ENCODE measurements around a stretch of chr7.

DNA sequence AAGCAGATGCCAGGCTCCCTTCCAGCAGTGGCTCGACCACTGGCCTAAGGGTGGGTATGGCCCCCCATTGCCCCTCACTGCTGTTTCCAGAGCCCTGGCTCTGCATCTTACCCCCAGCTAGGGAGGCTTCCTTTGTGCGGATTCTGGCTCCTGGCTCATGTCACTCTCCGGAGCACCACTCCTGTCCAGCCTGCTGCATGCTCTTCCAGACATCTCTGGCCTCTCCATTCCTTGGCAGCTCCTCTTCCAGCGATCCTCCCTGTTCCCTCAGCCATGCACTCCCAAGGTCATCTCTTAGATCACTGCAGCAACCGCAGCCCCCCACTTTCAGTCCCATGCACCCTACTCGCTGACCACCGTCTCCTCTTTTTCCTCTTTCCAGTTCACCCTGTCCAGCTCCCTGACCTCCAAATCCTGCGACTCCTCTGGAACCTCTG lies 6.8 kb upstream of the SMARCD3 start:
- PRO-cap, 5 experiments, result no peak in any of the 5 experiments
- RAMPAGE, long total RNA, 2 experiments, result no peak in any of the 2 experiments
- RRBS, result no CpG with 5 or more reads among the region's 8 CpGs

DNA sequence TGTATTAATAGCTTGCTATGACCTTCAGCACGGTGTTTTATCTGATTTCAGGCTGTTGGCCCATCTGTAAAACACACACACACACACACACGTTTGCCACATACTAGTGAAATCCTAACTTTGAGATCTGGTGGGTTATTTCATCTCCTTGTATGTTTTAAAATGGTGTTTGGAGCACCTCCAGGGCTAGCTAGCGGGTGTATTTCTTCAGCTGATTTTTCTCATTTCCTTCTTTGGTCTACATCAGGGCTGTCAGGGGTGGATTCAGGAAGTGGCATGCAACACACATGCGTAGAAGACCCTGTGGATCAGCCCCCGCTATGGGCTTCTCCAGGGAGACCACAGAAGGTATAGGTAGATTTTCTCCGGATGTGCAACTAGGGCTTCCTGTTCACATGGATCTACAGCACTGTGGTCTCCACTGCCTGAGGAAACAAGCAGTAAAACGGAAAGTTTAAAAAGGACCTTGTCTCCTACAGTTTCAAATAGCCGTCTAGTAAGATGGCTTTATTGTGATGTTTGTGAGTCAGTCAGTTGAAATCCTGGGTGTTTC lies 10.3 kb downstream of the NUB1 start:
- PRO-cap, 5 experiments, result no peak in any of the 5 experiments
- RAMPAGE, long total RNA, 2 experiments, result no peak in any of the 2 experiments
- RRBS, result no CpG with 5 or more reads among the region's 8 CpGs

DNA sequence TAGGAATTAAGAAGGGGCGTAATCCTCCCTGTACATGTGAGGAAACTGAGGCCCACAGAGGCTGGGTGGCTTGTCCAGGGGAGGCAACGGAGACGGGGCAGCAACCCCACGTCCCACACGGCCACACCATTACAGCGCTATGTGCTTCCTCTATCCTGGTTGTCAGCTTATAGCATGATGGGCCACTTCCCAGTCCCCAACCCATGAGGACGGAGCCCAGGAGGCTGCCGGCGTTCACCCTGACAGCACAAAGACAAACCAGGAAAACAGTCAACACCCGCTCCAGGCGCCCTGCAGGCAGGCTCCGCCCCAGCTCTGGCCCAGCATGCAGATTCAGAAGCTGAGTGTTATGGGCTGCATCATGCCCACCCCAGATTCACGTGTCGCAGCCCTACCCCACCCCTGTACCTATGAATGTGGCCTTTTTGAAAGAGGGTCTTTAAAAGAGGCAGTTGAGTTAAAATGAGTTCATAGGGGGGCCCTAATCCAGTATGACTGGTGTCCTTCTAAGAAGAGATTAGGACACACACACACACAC lies 14.8 kb downstream of the WDR86 start:
- PRO-cap, 5 experiments, result no peak in any of the 5 experiments
- RAMPAGE, long total RNA, 2 experiments, result no peak in any of the 2 experiments
- RRBS, result no CpG with 5 or more reads among the region's 14 CpGs

- PRO-cap, 5 experiments, result peak in 1 of 5 experiments; most common plus-strand start chr7:151459914 (in 1); most common minus-strand start chr7:151459806 (in 1)
- RAMPAGE, long total RNA, 2 experiments, result no peak in any of the 2 experiments
- RRBS, result 54% methylated on average over 3 of the region's 28 CpGs
These were observed 19.8 kb upstream of the CRYGN start for GRCh38 chr7:151459513-151460407.

DNA sequence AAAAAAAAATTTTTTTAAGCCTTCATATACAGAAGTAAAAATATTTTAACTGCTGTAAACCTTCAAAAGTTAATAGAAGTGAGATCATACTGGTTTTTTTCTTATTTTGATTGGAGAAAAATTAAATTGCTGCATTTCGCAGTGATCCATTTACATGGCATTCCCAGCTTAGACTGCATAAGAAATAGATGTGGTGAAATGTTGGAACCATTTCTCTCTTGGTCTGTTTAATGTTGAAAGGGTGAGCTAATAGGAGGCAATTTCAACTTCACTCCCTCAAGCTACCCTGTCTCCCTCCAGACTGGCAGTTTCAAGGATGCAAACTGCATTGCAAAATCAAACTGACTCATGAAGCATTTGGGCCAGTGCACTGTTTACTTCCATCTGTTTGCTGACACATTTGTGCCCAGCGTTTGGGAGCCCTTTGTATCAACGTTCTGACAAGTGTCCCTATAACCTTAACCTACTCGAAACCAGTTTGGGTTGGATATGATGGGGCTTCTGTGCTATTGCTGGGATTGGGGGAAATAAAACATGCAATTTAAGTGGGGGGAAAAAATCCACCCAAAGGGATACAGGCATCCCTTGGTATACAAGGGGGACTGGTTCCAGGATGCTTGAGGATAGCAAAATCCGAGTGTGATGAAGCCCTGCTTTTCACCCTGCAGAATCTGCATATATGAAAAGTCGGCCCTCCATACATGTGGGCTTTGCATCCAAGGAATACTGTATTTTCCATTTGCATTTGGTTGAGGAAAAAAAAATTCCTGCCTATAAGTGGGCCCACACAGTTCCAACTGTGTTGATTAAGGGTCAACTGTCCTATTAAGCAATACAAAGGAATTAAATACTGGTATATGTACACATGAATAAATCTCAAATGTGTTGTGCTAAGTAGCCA lies 15.7 kb downstream of the RHEB start:
- PRO-cap, 5 experiments, result peak in 1 of 5 experiments; most common plus-strand start position 476 of the sequence (in 1); most common minus-strand start position 303 of the sequence (in 1)
- RAMPAGE, long total RNA, 2 experiments, result no peak in any of the 2 experiments
- RRBS, result no CpG with 5 or more reads among the region's 6 CpGs

GRCh38 chr7:151517593-151517999 lies 2.1 kb downstream of the RHEB start:
- PRO-cap, 5 experiments, result no peak in any of the 5 experiments
- RAMPAGE, long total RNA, 2 experiments, result no peak in any of the 2 experiments
- RRBS, result no CpG with 5 or more reads among the region's 7 CpGs

- PRO-cap, 5 experiments, result peak in 1 of 5 experiments; most common plus-strand start chr7:151520964 (in 1); most common minus-strand start chr7:151520825 (in 1)
- RAMPAGE, long total RNA, 2 experiments, result no peak in any of the 2 experiments
- RRBS, result 13% methylated on average over 9 of the region's 17 CpGs
These were observed 1.0 kb upstream of the RHEB start for GRCh38 chr7:151520731-151521100.

- PRO-cap, 5 experiments, result no peak in any of the 5 experiments
- RAMPAGE, long total RNA, 2 experiments, result no peak in any of the 2 experiments
- RRBS, result no CpG with 5 or more reads among the region's 13 CpGs
These were observed 161.1 kb upstream of the RHEB start for GRCh38 chr7:151680599-151681409.

DNA sequence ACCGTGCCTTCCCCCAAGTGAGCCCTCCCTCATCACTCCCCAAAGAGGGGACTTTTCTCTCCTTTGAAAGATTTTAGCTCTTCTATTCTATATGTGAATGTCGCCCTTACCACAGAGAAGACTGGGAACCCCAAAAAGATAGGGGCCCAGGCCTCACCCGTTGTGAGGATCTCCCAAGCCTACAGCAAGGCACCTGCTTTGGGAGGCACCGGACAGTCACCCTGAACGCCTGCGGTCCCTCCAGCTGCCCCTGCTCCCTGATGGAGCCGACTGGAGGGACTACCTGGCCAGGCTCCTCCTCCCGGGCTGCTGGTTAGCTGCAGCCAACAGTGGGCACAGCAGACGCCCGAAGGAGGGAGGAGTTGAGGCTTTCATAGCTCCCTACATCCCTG lies 137.0 kb downstream of the PRKAG2 start:
- PRO-cap, 5 experiments, result no peak in any of the 5 experiments
- RAMPAGE, long total RNA, 2 experiments, result no peak in any of the 2 experiments
- RRBS, result over 99% methylated on average over 4 of the region's 10 CpGs

- PRO-cap, 5 experiments, result peak in 1 of 5 experiments; most common plus-strand start chr7:151806490 (in 1); most common minus-strand start chr7:151806478 (in 1)
- RAMPAGE, long total RNA, 2 experiments, result no peak in any of the 2 experiments
- RRBS, result no CpG with 5 or more reads among the region's 19 CpGs
These were observed 70.6 kb downstream of the PRKAG2 start for GRCh38 chr7:151806089-151806939.

GRCh38 chr7:151855178-151855625 lies 21.7 kb downstream of the PRKAG2 start:
- PRO-cap, 5 experiments, result no peak in any of the 5 experiments
- RAMPAGE, long total RNA, 2 experiments, result no peak in any of the 2 experiments
- RRBS, result no CpG with 5 or more reads among the region's 10 CpGs

GRCh38 chr7:151864029-151864526 lies 12.8 kb downstream of the PRKAG2 start:
- PRO-cap, 5 experiments, result peak in 1 of 5 experiments; most common plus-strand start chr7:151864384 (in 1); most common minus-strand start chr7:151864295 (in 1)
- RAMPAGE, long total RNA, 2 experiments, result no peak in any of the 2 experiments
- RRBS, result no CpG with 5 or more reads among the region's 10 CpGs

DNA sequence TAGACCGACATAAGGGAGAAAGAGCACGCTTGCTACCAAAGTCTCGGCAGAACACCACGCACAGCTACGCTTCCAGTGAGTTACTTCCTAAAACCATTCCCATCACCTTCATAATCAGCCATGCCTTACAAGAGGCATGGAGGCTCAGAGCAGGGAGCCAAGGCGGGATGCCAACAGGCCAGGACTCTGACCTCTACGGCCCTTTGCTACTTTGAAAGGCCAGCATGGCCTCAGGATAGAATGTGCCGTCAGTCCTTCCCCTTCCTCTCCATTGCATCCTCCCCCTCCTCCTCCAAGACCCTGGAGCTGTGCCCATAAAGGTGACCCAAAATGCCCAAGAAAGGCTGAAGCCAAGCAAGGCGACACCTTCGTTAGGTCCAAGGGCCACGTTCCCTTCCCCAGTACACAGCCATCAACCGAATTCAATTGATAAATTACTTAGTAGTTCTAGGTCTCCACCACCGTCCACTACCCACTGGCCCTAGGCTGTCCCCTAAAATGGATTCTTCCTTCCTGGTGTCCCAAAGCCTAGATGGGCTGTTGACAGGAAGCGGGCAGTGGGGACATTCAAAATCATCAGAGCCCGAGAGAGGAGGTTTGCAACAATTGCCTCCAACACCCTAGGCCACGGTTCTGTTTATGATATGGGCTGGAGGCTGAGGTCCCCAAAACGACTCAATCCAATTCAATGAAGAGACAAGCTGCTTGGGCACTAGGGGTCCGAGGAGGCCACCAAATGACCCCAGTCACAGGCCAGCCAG lies 5.5 kb downstream of the PRKAG2 start:
- PRO-cap, 5 experiments, result peak in 1 of 5 experiments; most common plus-strand start position 238 of the sequence (in 1); most common minus-strand start position 187 of the sequence (in 1)
- RAMPAGE, long total RNA, 2 experiments, result no peak in any of the 2 experiments
- RRBS, result no CpG with 5 or more reads among the region's 18 CpGs

GRCh38 chr7:151934558-151934982 lies 21.7 kb upstream of the GALNTL5 start:
- PRO-cap, 5 experiments, result no peak in any of the 5 experiments
- RAMPAGE, long total RNA, 2 experiments, result no peak in any of the 2 experiments
- RRBS, result no CpG with 5 or more reads among the region's 10 CpGs

DNA sequence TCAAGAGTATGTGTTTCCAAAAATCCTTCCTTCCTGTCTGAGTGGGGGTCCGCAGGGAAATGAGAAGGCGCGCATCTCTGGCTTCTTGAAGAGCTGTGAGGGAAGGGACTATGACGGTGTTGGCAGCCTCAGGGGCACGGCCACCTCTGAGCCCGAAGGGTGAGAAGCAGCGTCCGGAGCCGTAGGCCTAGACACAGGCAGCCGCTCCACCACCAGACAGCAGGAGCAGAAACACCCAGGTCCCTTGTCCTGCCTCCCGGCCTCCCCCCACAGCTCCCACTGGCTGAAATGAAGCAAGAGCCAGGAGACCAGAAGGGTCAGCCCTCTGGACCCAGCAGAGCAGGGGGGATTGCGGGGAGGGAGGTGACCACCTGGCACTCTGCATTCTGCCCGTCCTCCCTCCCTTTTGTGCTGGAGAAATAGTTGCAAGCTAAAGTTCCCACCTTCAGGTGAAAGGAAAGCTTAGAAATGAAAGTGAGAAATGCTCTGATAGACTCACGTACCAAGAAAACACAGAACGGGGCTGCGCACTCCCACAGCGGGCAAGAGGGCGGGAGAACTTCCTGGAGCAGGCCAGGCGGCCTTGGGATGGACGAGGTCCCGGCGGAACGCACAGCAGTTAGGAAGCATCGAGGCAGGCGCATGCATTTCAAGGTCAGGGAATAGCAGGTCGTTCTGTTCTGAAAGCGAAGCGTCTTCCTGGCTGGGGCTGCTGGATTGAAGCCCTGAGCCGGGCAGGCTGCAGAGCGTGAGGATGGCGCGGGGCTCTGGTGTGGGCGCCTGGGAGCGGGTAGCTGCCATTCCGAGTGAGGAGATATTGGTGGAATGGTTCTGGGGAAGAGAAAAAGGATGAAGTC lies 105.5 kb downstream of the GALNT11 start:
- PRO-cap, 5 experiments, result no peak in any of the 5 experiments
- RAMPAGE, long total RNA, 2 experiments, result no peak in any of the 2 experiments
- RRBS, result 100% methylated on average over 4 of the region's 35 CpGs

DNA sequence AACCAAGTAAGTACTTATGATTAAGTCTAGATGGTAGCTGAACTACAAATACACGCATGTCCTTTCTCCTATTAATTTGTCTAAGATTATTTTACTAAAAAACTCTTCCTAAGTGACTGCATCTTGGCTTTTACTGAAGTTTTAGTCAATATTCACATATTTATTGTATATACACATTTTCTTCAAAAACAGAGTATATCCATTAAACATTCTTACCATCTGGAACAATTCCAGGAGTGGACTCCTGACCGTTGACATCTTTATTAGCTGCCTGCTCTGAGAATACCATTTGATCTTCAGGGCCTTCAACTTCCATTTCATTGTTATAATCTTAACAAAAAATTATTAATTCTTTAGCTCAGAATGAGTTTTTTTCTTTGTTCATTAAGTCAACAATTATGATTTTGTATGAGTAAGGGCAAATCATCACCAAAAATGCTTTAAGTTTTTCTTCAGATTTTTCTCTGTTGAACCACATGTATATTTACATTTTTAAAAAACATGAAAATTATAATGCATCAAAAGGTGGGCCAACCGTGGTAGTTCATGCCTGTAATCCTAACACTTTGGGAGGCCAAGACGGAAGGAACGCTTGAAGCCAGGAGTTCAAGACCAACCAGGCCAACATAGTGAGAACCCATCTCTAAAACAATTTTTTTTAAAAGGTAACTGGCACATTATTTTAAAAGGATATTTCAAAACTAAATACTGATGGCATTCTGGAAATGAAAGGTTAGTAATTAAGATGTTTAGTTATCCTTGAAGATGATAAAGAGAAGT lies 185.0 kb downstream of the KMT2C start:
- PRO-cap, 5 experiments, result no peak in any of the 5 experiments
- RAMPAGE, long total RNA, 2 experiments, result no peak in any of the 2 experiments
- RRBS, result no CpG with 5 or more reads among the region's 5 CpGs

- PRO-cap, 5 experiments, result no peak in any of the 5 experiments
- RAMPAGE, long total RNA, 2 experiments, result no peak in any of the 2 experiments
- RRBS, result no CpG with 5 or more reads among the region's 9 CpGs
These were observed 51.6 kb downstream of the KMT2C start for GRCh38 chr7:152383840-152384904.

DNA sequence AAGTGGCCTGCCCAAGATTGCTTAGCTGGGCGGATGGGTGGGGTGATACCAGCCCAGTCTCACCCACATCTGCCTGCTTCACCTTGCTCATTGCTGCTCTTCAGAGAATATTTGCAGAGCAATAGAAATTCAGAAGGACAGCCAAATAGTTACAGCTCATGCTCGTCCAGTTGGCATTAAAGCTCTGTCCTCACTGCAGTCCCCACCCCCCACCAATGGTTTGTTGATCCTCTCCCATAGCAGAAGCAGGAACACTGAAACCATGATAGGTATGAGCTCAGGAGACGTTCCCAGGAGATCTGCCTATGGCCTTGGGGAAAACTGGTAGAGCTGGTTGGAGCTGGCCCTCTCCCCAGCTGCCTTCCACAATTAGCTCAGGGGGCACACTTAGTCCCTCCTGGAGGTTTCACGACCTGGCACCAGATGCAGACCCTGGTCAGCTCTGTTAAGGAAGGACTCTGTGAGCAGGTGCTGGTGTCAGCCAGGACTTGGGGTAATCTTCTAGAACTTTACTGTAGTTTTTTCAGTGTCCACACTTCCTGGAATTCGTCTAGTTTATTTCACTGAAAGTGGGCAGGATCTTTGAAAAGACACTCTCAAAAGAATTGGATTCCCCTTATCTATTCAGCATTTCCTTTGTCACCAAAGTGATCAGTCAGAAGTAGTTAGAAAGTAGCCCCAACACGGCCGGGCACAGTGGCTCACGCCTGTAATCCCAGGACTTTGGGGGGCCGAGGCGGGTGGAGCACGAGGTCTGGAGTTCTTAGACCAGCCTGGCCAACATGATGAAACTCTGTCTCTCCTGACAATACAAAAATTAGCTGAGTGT lies 68.7 kb upstream of the KMT2C start:
- PRO-cap, 5 experiments, result no peak in any of the 5 experiments
- RAMPAGE, long total RNA, 2 experiments, result no peak in any of the 2 experiments
- RRBS, result no CpG with 5 or more reads among the region's 11 CpGs

DNA sequence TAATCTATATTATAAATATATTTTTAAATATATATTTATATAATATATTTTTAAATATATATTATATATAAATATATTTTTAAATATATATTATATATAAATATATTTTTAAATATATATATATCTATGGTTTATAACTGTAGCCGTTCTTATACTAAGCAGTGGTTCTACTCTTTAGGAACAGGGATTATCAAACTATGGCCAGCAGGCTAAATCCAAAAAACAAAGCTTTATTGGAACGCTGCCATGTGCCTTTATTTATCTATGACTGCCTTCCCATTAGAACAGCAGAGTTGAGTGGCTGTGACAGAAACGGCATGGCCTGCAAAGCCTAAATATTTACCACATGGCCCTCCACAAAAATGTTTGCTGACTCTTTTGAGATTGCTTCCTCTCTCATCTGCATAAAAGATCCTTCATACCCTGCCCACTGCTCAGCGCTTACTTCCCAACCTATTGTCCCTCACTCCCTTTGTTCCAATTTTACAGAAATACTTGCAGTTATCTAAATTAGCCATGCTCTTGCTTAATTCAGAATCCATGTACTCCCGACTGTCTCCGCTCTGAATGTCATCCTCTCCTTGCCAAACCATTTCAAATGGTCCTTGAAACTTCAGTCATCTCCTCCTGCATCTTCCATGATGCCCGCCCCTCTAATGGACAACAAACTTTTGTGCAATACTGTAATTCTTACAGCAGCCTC lies 1.1 kb downstream of the XRCC2 start:
- PRO-cap, 5 experiments, result no peak in any of the 5 experiments
- RAMPAGE, long total RNA, 2 experiments, result no peak in any of the 2 experiments
- RRBS, result no CpG with 5 or more reads among the region's 7 CpGs

- PRO-cap, 5 experiments, result no peak in any of the 5 experiments
- RAMPAGE, long total RNA, 2 experiments, result no peak in any of the 2 experiments
- RRBS, result 4% methylated on average over 12 of the region's 32 CpGs
These were observed 431 bp downstream of the XRCC2 start for GRCh38 chr7:152675373-152676046.

Data from liver (tissue), 9 donors.